ENCODE measurements around a stretch of chr7.

DNA sequence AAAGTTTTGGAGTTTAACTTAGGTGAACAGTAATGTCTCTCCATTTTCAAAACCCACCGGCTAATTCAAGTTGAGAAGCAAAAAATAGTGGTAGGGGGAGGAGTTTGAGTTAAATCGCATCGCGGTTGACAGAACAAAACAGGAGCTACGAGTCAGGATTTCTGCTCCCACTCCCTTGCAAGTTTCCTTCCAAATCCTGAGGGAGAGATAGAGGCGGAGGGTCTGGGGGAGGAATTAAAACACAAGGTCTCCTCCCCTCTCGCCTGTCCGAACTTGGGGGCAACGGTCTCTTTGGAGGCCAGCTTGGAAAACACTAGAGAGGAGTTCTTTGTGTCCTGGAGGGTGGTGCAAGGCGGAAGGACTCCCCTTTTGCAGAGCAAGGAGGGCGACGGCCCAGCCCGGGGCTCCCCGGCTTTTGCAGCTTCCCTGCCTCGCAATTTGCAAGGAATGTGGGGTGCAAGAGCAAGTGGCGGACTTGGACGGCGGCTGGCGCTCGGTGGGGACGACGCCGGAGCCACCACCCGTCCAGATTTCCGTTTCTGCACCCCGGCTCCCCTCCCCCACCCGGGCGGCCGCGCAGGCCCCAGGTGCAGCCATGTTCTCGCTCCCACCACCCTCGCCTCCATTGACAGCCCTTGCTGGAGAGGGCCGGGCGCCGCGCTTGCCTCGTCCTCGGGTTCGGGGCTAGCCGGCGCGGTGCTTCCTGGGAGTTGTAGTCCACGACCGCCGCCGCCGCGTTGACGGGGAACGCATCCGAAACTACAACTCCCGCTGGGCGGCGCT, 492 bp upstream of the GTF2I start:
- PRO-cap = no peak
- RAMPAGE, long total RNA, 4 experiments = no peak in any of the 4 experiments

- PRO-cap = no peak
- RAMPAGE, long total RNA, 4 experiments = no peak in any of the 4 experiments
Measured at GRCh38 chr7:74762203-74762545, 11.6 kb upstream of the NCF1 start.

- PRO-cap = no peak
- RAMPAGE, long total RNA, 4 experiments = no peak in any of the 4 experiments
Measured at GRCh38 chr7:75395158-75395543, 278 bp upstream of the TRIM73 start.

GRCh38 chr7:75419897-75420585, 24.6 kb downstream of the TRIM73 start:
- PRO-cap = no peak
- RAMPAGE, long total RNA, 4 experiments = no peak in any of the 4 experiments

DNA sequence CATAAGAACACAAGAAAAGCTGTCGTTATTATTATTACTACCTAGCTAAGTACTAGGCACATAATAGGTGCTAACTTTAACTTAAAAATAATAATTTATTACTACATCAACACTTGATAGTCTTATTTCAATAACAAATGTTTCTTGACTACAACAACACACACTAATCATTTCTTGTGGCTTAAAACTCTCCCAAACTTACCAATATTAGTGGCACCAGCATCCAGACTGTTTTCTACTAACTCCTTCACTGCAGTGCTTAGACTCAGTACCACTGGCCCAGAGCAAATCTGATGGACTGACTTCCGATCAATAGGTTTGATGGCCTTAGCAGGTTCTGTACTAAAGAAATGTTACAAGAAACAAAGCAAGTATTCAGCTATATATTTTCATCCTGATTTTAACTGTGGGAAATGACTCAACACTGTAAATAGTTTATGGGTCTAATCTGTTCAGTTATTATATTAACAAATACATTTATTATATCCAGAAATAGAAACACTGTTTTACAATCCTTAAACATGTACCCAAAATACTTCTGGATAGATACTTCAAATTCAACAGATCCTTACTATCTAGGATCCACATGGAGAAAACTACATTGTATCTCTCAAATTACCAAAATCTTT, 22.4 kb downstream of the SPDYE5 start:
- PRO-cap = no peak
- RAMPAGE, long total RNA, 4 experiments = no peak in any of the 4 experiments

GRCh38 chr7:75598937-75599855, 107.1 kb downstream of the SPDYE5 start:
- PRO-cap = no peak
- RAMPAGE, long total RNA, 4 experiments = no peak in any of the 4 experiments

DNA sequence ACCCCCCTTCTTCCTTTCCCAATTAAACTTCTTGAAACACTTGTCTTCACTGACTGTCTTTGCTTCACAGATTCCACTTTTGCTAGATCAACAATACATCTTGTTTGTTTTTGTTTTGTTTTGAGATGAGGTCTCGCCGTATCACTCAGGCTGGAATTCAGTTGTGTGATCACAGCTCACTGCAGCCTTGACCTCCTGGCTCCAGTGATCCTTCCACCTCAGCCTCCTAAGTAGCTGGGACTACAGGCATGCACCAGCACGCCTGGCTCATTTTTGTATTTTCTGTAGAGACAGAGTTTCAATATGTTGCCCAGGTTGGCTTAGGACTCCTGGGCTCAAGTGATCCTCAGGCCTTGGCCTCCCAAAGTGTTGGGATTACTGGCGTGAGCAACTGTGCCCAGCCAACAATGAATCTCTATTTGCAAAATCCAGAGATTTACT, 59.6 kb downstream of the HIP1 start:
- PRO-cap = no peak
- RAMPAGE, long total RNA, 4 experiments = no peak in any of the 4 experiments

DNA sequence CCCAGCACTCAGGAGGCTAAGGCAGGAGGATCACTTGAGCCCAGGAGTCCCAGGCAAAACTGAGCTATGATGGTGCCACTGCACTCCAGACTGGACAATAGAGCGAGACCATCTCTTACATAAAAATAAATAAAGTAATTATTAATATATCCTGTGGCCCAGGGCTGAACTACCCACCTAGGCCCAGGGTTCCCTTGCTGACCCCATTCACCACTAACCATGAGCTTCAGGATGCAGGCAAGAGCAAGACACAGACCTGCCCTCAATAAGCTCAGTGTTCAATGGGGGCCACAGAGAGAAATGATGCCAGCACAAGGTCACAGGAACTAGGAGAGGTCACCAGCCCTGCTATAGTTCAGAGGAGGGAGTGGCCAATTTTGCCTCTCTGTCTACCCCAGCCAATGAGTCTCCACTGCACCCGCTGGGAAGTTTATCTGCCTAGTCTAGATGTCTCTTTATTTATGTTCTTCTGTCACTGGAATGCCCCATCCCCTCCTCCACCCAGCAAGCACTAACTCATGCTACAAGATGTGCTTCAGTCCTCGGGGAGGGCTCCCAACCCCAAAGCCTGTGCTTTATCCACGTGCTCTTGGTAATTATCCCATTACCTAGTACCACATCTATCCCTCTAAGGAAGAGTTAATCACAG, 4.3 kb downstream of the HIP1 start:
- PRO-cap = no peak
- RAMPAGE, long total RNA, 4 experiments = no peak in any of the 4 experiments

GRCh38 chr7:75795785-75796353, 17.7 kb downstream of the CCL24 start:
- PRO-cap = no peak
- RAMPAGE, long total RNA, 4 experiments = no peak in any of the 4 experiments

- PRO-cap = no peak
- RAMPAGE, long total RNA, 4 experiments = no peak in any of the 4 experiments
Measured at GRCh38 chr7:75892690-75893352, 14.0 kb downstream of the RHBDD2 start.

- PRO-cap = bidirectional peak, plus-strand start at chr7:75915157, minus-strand start at chr7:75914927
- RAMPAGE, long total RNA, 4 experiments = start-site peak on the minus strand in 1 of 4 experiments, at chr7:75914910-75914931 at its widest, 14 reads per replicate
Measured at GRCh38 chr7:75914004-75915012, 647 bp upstream of the POR start.

GRCh38 chr7:75925642-75926301, 10.8 kb downstream of the POR start:
- PRO-cap = no peak
- RAMPAGE, long total RNA, 4 experiments = no peak in any of the 4 experiments

DNA sequence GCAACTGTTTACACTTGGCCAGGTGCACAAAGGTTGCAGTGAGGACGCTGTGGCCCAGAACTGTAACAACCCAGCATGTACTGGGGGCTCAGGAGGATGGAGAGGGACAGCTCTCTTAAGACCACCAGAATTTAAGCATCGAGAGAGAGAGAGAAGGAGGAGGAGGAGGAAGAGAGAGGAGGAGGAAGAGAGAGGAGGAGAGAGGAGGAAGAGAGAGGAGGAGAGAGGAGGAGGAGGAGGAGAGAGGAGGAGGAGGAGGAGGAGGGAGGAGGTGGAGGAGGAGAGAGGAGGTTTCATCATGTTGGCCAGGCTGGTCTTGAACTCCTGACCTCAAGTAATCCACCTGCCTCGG, 11.2 kb upstream of the TMEM120A start:
- PRO-cap = no peak
- RAMPAGE, long total RNA, 4 experiments = no peak in any of the 4 experiments

GRCh38 chr7:76150193-76150797, 51.4 kb upstream of the SRRM3 start:
- PRO-cap = no peak
- RAMPAGE, long total RNA, 4 experiments = no peak in any of the 4 experiments

DNA sequence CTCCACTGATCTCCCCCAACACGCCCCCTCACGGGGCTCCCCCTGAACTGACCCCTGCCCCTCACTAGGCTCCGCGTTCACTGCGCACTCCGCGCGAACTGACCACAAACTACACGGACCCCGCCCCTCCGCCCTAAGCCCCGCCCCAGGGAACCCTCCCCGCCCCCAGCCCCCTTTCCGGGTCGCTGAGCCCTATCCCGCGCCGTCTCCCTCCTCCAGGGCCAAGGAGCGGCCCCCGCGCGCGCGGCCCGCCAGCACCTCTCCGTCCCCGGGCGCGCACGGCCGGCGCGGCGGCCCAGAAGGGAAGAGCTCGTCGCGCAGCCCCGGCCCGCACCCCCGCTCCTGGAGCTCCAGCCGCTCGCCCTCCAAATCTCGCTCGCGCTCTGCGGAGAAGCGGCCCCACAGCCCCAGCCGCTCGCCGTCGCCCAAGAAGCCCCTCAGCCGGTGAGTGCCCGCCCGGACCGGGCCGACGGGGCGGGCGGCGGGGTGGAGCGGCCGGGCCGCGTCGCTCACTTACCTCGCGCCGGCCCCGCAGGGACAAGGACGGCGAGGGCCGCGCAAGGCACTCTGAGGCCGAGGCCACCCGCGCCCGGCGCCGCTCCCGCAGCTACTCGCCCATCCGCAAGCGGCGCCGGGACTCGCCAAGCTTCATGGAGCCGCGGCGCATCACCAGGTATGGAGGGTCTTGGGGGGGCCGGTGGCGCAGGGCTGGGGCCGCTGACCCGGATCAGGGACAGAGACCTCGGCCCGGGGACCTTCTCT, 19.9 kb upstream of the HSPB1 start:
- PRO-cap = unidirectional peak, minus-strand start at position 100 of the sequence
- RAMPAGE, long total RNA, 4 experiments = no peak in any of the 4 experiments

DNA sequence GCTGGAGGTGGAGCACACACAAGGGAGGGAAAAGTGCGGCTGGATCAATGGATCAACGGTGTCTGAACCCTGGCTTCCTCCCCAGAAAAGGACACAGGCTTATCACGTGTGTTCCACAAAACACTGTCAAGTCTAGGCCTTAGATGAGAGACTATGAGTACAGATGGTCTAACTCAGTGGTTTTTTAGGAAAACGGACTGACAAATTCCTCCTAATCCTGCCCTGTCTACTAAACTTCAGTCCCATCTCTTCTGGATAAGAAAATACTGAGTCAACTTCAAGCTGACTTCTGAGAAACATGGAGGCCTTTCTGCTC, 27.9 kb downstream of the HSPB1 start:
- PRO-cap = no peak
- RAMPAGE, long total RNA, 4 experiments = no peak in any of the 4 experiments

- PRO-cap = no peak
- RAMPAGE, long total RNA, 4 experiments = no peak in any of the 4 experiments
Measured at GRCh38 chr7:76330691-76331042, 28.1 kb downstream of the YWHAG start.

- PRO-cap = no peak
- RAMPAGE, long total RNA, 4 experiments = no peak in any of the 4 experiments
Measured at GRCh38 chr7:76364053-76364429, 5.2 kb upstream of the YWHAG start.

GRCh38 chr7:76377487-76378042, 18.8 kb upstream of the YWHAG start:
- PRO-cap = no peak
- RAMPAGE, long total RNA, 4 experiments = no peak in any of the 4 experiments

GRCh38 chr7:76464653-76465504, 3.4 kb downstream of the DTX2 start:
- PRO-cap = no peak
- RAMPAGE, long total RNA, 4 experiments = no peak in any of the 4 experiments

Data from omental fat pad (tissue), 4 donors.